ENCODE measurements around a stretch of chr15.

- RAMPAGE, long total RNA, result no peak
- RRBS, result no CpG with 5 or more reads among the region's 5 CpGs
These were observed 65.5 kb downstream of the AKAP13 start for GRCh38 chr15:85445647-85446510.

- RAMPAGE, long total RNA, result no peak
- RRBS, result no CpG with 5 or more reads among the region's 5 CpGs
These were observed 124.3 kb downstream of the AKAP13 start for GRCh38 chr15:85504689-85505087.

DNA sequence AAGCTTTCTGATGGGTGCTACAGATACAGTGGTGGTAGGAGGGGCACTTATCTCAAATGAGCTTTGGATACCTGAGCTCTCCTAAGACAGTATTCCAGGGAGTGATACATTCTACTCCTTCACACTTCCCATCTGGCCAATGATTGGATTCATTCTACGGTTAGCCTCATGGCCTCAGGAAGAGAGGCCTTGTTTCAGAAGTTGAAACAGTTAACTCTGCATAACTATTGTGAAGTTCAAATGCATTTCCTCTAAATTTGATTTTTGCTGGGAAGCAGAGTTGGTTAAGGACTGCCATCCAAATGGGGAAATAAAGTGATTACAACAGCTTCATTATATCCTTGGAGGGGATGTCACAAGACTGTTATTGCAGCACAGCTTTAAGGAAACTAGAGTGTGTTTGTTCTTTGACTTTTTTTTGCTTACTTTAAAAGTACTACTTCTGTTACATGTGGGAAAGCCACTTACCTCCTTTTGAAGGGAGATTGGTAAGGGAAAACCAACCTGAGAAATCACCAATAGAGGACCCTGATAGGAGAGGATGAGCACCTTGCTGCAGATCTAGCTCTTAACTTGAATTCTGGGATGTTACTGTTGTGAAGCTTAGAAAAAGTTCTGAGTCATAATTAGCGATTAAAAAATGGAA lies 164.8 kb downstream of the AKAP13 start:
- RAMPAGE, long total RNA, result no peak
- RRBS, result no CpG with 5 or more reads among the region's 2 CpGs

GRCh38 chr15:85640033-85640534 lies 154.6 kb downstream of the KLHL25 start:
- RAMPAGE, long total RNA, result no peak
- RRBS, result no CpG with 5 or more reads among the region's 2 CpGs

- RAMPAGE, long total RNA, result no peak
- RRBS, result no CpG with 5 or more reads among the region's 5 CpGs
These were observed 69.7 kb downstream of the KLHL25 start for GRCh38 chr15:85724832-85725590.

GRCh38 chr15:85765678-85766582 lies 28.8 kb downstream of the KLHL25 start:
- RAMPAGE, long total RNA, result no peak
- RRBS, result no CpG with 5 or more reads among the region's 21 CpGs

- RAMPAGE, long total RNA, result no peak
- RRBS, result no CpG with 5 or more reads among the region's 6 CpGs
These were observed 14.1 kb downstream of the KLHL25 start for GRCh38 chr15:85780643-85781047.

GRCh38 chr15:85795409-85795910 lies 735 bp upstream of the KLHL25 start:
- RAMPAGE, long total RNA, result no peak
- RRBS, result no CpG with 5 or more reads among the region's 14 CpGs

- RAMPAGE, long total RNA, result no peak
- RRBS, result 2% methylated on average over 3 of the region's 33 CpGs
These were observed 45.8 kb upstream of the KLHL25 start for GRCh38 chr15:85840433-85840930.

- RAMPAGE, long total RNA, result no peak
- RRBS, result no CpG with 5 or more reads among the region's 6 CpGs
These were observed 237.2 kb downstream of the AGBL1 start for GRCh38 chr15:86316736-86317423.

DNA sequence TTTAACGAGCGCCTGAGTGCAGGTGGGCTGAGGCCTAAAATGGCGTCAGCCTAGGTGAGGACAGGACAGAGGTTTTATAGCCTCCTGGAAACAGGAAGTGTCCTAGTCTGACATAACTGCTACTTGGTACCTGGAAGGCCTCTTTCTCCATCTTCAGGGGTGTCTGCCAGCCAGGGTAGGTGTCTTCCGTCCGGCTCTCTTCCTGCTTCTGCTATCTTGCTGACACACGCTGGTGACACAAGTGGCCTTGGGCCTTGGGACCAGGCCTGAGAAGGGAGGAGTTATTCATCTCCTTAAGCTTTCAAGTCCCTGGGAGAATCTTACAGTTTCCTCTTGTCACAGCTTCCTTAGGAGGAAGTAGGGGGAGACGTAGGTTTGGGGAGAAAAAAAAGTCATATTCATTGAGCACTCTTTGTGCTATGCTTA lies 551.3 kb downstream of the AGBL1 start:
- RAMPAGE, long total RNA, result no peak
- RRBS, result 96% methylated on average over 2 of the region's 7 CpGs

- RAMPAGE, long total RNA, result no peak
- RRBS, result no CpG with 5 or more reads among the region's 9 CpGs
These were observed 837.0 kb downstream of the AGBL1 start for GRCh38 chr15:86916634-86917106.

GRCh38 chr15:87487525-87487920 lies 769.0 kb downstream of the NTRK3 start:
- RAMPAGE, long total RNA, result no peak
- RRBS, result no CpG with 5 or more reads among the region's 2 CpGs

DNA sequence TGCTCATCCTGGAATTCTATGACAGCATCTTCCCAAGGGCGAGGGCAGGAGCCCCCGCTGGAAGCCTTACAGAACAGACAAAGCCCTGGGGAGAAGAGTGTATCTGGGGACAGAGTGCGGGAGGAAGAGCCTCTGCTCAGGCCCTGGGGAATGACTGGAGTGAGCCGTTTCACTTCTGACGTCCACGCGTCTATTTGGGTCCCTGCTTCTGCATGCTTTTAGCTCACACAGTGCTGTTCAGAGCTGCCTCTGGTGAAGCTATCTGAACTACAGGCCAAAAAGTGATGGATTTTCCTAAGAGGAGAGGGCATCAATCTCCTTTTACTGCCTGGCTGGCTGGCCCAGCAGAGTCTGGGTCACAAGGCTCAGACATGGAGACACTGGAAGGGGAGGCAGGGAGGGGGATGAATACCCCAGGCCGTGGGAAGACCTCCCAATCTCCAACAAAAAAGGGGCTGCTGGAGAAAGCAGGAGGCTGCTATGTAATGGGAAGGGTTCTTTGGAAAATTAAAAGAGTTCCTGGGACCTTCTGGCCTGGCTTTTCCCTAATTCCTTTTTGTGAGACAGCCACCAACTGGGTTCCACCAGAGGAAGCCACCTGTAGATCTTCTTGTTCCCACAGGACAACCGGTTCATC lies 311.7 kb downstream of the NTRK3 start:
- RAMPAGE, long total RNA, result no peak
- RRBS, result no CpG with 5 or more reads among the region's 9 CpGs

DNA sequence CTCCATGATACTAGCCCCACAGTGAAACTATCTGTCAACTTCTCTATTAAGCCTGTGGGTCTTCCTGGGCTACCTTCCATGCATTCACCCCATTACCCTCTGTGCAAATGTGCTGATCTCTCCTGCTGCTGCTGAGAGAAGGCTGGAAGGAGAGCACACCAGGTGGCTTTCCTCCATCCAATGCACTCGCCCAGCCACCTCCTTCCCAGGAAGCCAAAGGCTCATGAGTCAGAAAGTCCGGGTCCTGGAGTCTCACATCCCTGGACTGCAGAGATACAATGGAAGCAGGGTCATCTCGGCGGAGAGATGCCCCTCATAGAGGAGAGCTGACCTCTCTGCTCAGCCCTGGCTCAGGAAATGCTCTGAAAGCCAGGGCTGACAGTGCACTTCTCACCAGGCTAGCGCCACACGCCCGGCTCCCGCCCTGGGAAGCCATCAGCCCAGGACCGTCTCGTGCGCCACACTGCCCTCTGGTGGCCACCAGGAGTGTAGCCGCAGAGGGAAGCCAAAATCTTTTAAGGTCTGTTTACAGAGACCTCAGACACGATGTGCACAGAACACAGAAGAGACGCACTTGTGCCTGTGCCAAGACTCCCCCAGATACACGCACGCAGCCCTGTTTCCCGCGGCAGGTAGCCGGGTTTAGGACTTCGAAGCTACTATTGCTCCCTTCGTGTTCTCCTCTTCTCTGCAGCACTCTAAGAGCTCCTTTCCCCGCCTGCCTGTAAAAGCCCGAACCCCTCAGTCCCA lies 9.8 kb downstream of the NTRK3 start:
- RAMPAGE, long total RNA, result no peak
- RRBS, result no CpG with 5 or more reads among the region's 23 CpGs

DNA sequence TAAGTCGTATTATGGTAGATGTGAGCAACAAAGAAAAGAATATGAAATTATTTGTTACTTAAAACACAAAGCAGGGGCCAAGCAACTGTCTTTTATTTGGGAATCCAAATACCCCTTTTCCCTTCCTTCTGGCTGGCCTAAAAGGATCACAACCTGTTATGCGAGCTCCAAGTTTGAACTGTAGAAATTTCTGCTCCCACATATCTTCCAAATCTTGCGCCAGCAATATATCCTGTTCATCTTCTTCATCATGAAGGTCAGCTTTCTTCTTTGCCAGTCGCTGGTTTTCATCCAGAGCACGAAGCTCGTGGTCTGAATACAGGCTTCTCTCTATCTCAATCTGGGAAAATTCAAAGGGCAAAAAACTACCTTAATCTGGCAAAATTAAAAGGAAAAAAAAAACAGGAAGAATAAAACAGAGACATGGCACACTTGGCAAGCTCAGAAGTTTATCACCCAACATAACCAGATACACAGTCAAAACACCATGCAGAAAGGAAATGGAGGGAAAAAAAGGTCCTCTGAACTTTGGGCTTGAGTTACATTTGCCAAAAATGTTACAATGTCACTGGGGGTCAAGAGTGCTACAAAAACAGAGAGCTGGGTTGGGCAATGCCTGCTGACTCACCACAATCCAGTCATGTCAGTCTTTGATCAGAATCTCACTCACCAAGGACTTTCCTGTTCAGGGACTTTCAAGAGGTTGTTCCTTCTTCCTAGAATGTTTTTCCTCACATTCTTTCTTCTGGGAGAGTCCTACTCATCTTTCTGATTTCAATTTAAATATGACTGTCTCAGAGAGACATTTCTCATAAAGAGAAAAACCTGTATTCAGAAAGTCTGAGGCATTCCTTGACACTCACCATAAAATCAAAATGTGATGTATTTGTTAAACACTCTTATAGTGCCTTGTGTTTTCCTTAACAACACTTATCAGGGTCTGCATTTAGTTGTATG lies 1.5 kb downstream of the MRPL46 start:
- RAMPAGE, long total RNA, result no peak
- RRBS, result no CpG with 5 or more reads among the region's 6 CpGs

DNA sequence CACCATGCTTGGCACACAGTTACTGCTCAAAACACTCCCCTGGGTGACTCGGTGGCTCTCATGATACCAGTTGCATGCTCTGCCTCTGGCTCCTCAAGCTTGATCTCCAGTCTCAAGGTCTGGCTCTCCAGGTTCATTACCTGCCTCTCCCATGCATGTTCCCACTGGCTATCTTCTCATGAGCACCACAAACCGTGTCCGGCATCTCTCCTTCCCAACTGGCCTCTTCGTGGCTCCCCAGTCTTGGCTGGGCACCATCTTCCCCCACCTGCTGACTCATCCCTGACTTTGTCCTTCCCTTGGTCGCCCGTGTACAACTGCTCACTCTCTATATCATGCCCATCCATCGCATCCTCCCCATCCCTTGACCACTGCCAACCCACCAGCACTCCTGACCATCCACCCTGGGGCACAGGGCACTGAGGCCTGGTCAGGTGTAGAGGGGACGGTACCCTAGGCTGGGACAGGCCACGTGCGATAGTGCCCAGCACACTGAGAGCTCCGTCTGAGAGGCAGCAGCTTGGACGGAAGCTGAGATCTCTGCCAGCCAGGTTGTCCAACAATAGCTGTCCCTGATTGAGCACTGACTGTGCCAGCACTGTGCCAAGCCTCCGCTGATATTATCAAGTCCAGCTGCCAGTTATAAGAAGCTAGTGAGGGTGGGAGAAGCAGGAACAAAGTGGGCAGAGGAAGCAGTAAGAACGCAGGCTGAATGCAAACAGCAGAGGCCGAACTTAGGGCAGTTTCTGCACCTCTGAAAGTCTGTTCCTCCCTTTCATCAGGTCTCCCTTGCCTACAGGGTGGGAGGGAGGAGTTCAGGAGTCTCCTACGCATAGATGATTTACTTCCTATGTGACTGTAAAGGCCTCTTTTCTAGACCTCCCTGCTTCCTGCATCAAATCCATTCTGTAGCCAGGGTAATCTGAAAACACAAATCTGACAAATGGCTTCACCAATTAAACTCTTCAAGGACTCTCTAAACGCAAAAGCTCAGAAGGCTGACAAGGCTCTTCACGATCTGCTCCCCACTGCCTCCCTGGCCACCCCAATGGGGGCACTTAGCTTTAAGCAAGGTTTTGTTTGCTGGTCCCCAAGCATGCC lies 29.6 kb downstream of the MRPS11 start:
- RAMPAGE, long total RNA, result no peak
- RRBS, result no CpG with 5 or more reads among the region's 18 CpGs

- RAMPAGE, long total RNA, result no peak
- RRBS, result 3% methylated on average over 4 of the region's 18 CpGs
These were observed 6.8 kb upstream of the AEN start for GRCh38 chr15:88614281-88614890.

GRCh38 chr15:88918780-88919333 lies 5.7 kb upstream of the MFGE8 start:
- RAMPAGE, long total RNA, result no peak
- RRBS, result no CpG with 5 or more reads among the region's 5 CpGs

- RAMPAGE, long total RNA, result no peak
- RRBS, result 39% methylated on average over 8 of the region's 10 CpGs
These were observed 73.7 kb upstream of the MFGE8 start for GRCh38 chr15:88986877-88987350.